H1 (cell line): ENCODE data around the genes IGFALS, FAHD1, MLST8 and TBC1D24.

DNA sequence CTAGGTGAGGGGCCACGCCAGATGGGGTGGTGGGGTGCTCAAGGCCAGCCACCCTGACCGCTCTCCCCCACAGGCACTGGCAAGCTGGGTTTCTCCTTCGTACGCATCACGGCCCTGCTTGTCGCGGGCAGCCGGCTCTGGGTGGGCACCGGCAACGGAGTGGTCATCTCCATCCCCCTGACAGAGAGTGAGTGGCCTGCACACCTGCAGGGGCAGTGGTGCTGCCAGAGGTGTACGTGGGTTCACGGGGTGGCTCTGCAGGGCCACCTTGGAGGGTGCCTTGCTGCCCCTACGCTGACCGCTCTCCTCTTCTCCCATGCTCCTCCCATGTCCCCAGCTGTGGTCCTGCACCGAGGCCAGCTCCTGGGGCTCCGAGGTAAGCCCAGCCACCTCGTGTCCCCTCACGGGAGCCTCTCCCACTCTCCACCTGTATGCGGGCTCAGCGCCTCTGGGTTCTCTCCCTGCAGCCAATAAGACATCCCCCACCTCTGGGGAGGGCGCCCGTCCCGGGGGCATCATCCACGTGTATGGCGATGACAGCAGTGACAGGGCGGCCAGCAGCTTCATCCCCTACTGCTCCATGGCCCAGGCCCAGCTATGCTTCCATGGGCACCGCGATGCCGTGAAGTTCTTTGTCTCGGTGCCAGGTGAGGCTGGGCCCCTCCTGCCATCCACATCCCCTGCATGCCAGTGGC lies 3.5 kb downstream of the NME3 start:
- RRBS = no CpG with 5 or more reads among the region's 30 CpGs
CAGE:
- cytosol, long polyA plus RNA = no peak
- long polyA plus RNA = no peak
- nucleus, long polyA plus RNA = no peak

GRCh38 chr16:1793566-1793948 lies at the start of gene IGFALS:
IGFALS (minus strand) TSS chr16:1793705.
- RRBS = 98% methylated on average over 5 of the region's 20 CpGs
CAGE:
- cytosol, long polyA plus RNA = no peak
- long polyA plus RNA = no peak
- nucleus, long polyA plus RNA = no peak

DNA sequence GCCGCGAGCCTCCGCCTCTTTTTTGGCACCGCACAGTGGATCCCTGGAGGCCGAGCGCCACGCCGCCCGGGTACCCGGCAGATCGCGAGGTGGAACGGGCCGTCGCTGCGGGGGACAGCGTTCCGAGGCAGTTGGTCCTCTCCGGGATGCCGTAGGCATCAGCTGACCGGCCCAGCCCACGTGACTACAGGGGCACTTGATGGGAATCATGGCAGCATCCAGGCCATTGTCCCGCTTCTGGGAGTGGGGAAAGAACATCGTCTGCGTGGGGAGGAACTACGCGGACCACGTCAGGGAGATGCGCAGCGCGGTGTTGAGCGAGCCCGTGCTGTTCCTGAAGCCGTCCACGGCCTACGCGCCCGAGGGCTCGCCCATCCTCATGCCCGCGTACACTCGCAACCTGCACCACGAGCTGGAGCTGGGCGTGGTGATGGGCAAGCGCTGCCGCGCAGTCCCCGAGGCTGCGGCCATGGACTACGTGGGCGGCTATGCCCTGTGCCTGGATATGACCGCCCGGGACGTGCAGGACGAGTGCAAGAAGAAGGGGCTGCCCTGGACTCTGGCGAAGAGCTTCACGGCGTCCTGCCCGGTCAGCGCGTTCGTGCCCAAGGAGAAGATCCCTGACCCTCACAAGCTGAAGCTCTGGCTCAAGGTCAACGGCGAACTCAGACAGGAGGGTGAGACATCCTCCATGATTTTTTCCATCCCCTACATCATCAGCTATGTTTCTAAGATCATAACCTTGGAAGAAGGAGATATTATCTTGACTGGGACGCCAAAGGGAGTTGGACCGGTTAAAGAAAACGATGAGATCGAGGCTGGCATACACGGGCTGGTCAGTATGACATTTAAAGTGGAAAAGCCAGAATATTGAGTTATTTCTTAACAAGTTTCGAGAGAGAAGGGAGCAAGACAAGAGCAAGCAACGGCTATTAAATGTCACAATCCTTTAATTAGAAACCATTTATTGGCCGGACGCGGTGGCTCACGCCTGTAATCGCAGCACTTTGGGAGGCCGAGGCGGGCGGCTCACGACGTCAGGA lies at the start of gene FAHD1:
TSS of gene FAHD1 (plus strand) at position 176 of the 1,043 bp plus-strand sequence.
- RRBS = 2% methylated on average over 25 of the region's 81 CpGs
CAGE:
- cytosol, long polyA plus RNA = start-site peak on the plus strand centred at position 191 of the sequence, 9 bp wide, 96 reads
- long polyA plus RNA = start-site peak on the plus strand centred at position 191 of the sequence, 9 bp wide, 117 and 99 reads in 2 replicates
- nucleus, long polyA plus RNA = no peak

- RRBS = no CpG with 5 or more reads among the region's 30 CpGs
CAGE:
- cytosol, long polyA plus RNA = no peak
- long polyA plus RNA = no peak
- nucleus, long polyA plus RNA = no peak
Observed at GRCh38 chr16:1977118-1977871, 4.0 kb downstream of the NOXO1 start.

- RRBS = no CpG with 5 or more reads among the region's 37 CpGs
CAGE:
- cytosol, long polyA plus RNA = no peak
- long polyA plus RNA = no peak
- nucleus, long polyA plus RNA = no peak
Observed at GRCh38 chr16:2004615-2005479, 14.7 kb upstream of the NPW start.

- RRBS = no CpG with 5 or more reads among the region's 24 CpGs
CAGE:
- cytosol, long polyA plus RNA = no peak
- long polyA plus RNA = no peak
- nucleus, long polyA plus RNA = no peak
Observed at GRCh38 chr16:2033828-2034529, 7.3 kb downstream of the NHERF2 start.

GRCh38 chr16:2034530-2035013 lies 7.9 kb downstream of the NHERF2 start:
- RRBS = no CpG with 5 or more reads among the region's 18 CpGs
CAGE:
- cytosol, long polyA plus RNA = no peak
- long polyA plus RNA = no peak
- nucleus, long polyA plus RNA = no peak

DNA sequence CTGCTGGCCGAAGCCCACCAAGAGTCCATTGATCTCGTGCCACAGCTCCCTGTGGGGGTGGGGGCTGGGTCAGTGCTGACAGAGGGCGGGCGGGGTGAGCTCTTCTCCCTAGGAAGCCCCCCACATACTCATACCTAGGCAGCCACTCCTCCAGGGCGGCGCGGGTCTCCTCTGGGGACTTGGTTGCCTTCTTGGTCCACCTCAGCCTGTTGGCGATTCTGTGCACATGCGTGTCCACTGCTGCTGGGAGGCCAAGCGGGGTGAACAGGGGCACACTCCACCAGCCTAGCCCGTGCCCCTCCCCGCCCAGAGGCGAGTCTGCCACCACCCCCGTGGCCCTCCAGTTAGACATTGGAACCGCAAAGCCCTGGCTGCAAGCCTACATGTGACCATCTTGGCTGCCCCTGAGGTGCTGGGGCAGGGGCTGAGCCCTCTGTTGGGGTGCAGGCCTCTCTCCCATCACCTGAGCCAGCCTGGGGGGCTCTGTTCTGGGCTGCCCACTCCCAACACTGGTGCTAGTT lies 7.6 kb downstream of the NTHL1 start:
- RRBS = no CpG with 5 or more reads among the region's 15 CpGs
CAGE:
- cytosol, long polyA plus RNA = no peak
- long polyA plus RNA = no peak
- nucleus, long polyA plus RNA = no peak

DNA sequence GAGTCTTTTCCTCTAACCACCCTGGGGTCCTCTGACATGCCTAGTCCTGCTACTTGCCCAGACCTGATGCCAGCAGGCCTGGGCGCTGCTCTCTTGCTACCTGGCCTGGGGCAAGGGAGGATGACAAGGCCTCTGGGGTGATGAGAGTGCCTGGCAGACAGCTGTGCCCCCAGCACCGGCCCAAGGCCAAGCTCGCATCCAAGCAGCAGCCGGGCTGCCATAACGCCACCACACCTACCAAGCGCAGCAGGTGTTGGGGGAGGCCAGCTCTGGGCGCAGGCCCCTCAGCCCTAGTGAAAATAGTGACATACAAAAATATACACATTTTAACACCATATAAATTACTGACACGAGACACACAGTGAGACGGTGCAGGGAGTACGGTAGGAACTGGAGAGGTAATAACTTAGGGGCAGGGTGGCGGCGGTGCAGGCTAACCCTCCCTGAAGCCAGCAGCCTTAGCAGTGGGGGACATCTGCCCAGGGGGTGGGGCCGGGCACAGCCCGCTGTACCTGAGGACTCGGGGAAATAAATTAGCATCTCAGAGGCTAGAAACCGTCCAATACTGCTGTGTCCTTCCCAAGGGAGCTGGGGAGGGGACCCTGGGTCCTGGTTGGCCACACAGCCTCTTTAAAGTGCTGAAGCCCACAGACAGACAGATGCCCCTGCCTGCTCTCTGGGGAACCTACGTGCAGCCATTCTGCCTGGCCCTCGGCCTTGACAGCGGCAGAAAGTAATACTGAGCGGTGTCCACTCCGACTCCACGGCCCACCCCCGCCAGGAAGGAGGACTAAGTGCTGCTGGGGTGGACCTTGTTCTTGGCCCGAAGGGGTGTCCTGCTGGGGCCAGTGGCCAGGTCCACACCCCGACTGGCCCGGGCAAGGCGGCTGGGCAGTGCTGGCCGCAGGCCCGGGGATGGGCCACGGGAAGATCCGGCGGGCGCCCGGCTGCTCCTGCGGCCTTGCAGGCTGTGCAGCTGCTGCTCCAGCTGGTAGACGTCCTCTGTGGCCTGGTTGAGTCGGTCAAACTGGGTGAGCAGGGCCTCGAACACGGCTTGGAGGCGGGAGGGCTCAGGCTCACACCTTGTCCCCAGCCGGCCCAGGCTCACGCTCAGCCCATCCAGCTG lies 41.5 kb downstream of the TSC2 start:
- RRBS = 92% methylated on average over 6 of the region's 42 CpGs
CAGE:
- cytosol, long polyA plus RNA = start-site peak on the minus strand centred at position 400 of the sequence, 465 bp wide, 12 reads
- long polyA plus RNA = no peak
- nucleus, long polyA plus RNA = no peak

DNA sequence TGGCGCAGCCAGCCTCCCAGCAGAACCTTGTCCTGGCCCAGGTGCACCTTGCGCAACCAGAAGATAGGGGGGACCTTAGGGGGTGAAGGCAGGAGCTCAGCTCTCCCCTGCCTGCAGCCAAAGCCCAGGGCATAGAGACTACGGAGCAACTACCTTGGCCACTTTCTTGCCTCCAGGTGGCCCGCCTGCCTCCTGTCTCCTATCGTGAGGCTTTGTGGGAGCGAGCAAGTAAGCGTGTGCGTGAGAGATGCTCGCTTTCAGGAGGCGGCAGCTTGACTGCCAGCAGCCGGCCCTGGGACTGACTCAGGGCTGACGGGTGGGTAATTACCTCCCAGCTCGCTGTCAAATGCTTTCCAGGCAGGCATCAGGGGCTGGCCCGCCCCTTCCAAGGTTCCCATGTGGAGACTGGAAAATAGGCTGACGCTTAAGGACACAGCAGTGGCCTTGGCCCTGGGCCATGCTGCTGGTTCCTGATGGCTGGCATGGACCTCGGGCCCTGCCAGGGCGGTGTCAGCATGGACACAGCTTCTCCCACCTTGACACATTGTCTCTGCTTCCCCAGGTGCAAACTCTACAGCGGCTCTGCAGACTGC lies 19.1 kb downstream of the TRAF7 start:
- RRBS = no CpG with 5 or more reads among the region's 18 CpGs
CAGE:
- cytosol, long polyA plus RNA = no peak
- long polyA plus RNA = no peak
- nucleus, long polyA plus RNA = no peak

DNA sequence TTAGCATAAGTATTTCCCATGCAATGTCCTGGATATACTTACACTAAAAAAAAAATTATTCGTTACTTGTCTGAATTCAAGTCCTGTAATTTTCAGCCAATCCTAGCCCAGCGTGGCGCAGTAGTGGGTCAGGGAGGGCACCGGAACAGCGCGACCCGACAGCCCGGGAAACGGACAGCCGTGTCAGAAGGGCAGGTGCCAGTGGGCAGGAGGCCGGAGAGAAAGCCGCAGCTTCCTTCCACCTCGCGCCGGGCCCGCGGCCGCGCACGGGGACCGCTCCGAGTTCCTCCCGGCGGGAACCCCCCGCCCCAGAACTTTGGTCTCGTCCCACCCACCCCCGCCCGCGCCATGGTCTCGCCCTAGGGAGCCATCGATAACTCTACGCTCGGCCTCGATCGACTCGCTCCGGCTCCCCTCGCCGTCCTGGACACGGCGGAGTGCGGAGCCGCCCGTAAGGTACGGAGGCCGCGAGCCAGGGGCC lies at the start of gene MLST8:
TSS of gene MLST8 (plus strand) at position 398 of the 481 bp plus-strand sequence.
- RRBS = 1% methylated on average over 24 of the region's 47 CpGs
CAGE:
- cytosol, long polyA plus RNA = start-site peak on the plus strand centred at position 426 of the sequence, 59 bp wide, 687 reads
- long polyA plus RNA = start-site peak on the plus strand centred at position 426 of the sequence, 58 bp wide, 730 and 209 reads in 2 replicates
- nucleus, long polyA plus RNA = start-site peak on the plus strand centred at position 443 of the sequence, 38 bp wide, 187 reads

DNA sequence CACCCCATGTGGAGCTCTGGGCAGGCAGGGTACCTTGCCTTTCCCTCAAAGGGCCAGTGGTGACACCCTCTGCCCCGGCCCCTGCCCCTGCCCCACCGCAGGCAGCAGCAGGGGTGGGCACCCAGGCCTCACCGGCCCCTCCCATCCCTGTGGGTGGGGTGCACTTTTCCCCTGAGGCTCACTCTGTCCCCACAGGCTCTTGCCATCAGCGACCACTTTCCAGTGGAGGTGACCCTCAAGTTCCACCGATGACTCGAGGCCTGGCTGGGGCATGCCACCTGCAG lies 1.9 kb downstream of the DNASE1L2 start:
- RRBS = 54% methylated on average over 3 of the region's 6 CpGs
CAGE:
- cytosol, long polyA plus RNA = no peak
- long polyA plus RNA = no peak
- nucleus, long polyA plus RNA = no peak

DNA sequence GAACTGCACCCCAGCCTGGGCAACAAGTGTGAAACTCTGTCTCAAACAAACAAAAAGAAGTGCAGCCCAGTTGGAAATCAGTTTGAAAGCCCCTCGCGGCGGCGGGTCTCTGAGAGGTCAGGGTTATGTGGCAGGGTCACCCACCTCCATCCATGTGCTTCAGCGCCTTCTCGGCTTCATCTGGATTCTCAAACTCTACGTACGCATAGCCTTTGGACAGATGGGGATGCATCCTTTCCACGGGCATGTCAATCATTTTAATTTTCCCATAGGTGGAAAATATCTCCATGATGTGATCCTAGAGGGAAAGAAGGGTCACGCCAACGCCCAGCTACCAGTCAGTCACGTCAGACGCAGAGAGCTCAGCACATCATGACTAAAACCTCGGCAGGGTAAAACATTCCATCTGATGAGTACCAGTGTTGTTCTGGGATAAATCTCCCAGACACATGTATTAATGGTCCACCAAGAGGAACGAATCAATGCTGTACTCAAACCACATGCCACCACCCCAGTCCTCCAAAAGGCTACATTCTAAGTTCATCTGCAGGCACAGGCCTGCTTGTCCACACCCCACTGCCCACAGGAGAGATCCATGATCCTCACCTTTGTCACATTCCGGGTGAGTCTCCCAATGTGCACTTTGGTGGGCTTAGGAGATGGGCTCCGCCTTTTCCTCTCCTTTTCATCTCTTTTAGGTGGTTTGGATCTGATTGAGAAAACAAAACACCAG lies 5.6 kb downstream of the RNPS1 start:
- RRBS = no CpG with 5 or more reads among the region's 17 CpGs
CAGE:
- cytosol, long polyA plus RNA = no peak
- long polyA plus RNA = no peak
- nucleus, long polyA plus RNA = no peak

GRCh38 chr16:2331360-2332112 lies 9.0 kb downstream of the ABCA3 start:
- RRBS = no CpG with 5 or more reads among the region's 18 CpGs
CAGE:
- cytosol, long polyA plus RNA = no peak
- long polyA plus RNA = no peak
- nucleus, long polyA plus RNA = no peak

DNA sequence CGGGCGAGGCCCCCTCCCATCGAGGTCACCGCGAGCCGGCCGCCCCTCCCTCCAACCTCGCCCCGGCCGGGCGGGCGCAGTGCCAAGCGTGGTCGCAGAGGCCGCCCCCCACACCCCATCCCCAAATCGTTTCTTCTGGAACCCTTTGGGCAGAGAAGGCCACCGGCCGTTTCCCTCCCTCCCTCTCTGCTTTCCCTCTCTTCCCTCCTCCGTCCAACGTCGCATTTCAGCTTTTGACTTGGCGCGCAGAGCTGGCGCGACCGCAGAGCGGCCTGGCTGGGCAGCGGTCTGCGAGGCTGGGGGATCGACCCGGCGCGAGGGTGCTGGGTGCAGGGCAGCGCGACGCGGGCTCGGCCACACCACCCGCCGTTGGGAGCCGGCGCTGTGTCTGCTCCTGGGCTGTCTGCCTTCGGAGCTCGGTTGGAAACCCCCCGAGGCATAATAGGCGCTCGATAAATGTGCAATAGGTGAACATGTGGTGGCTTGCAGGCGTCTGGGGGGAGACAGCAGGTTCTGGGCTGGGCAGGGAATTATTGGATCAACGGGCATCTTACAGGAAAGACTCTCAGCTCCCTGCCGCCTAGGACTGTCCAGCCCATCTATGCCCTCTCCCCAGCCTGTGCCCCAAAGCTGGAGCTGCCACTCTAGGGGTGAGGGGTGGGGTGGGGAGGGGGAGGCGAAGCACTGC lies 2.8 kb upstream of the NTN3 start:
- RRBS = 2% methylated on average over 18 of the region's 51 CpGs
CAGE:
- cytosol, long polyA plus RNA = no peak
- long polyA plus RNA = no peak
- nucleus, long polyA plus RNA = no peak

- RRBS = 1% methylated on average over 49 of the region's 109 CpGs
CAGE:
- cytosol, long polyA plus RNA = start-site peak on the plus strand at chr16:2475121-2475154, 132 reads
- long polyA plus RNA = start-site peak on the plus strand at chr16:2475103-2475151, 59 and 106 reads in 2 replicates
- nucleus, long polyA plus RNA = start-site peak on the plus strand at chr16:2475117-2475154, 112 reads
Observed at GRCh38 chr16:2474573-2475344, at the start of gene TBC1D24. TBC1D24 (plus strand) TSS chr16:2475127.

GRCh38 chr16:2476834-2477051 lies 1.8 kb downstream of the TBC1D24 start:
- RRBS = no CpG with 5 or more reads among the region's 2 CpGs
CAGE:
- cytosol, long polyA plus RNA = no peak
- long polyA plus RNA = no peak
- nucleus, long polyA plus RNA = no peak

DNA sequence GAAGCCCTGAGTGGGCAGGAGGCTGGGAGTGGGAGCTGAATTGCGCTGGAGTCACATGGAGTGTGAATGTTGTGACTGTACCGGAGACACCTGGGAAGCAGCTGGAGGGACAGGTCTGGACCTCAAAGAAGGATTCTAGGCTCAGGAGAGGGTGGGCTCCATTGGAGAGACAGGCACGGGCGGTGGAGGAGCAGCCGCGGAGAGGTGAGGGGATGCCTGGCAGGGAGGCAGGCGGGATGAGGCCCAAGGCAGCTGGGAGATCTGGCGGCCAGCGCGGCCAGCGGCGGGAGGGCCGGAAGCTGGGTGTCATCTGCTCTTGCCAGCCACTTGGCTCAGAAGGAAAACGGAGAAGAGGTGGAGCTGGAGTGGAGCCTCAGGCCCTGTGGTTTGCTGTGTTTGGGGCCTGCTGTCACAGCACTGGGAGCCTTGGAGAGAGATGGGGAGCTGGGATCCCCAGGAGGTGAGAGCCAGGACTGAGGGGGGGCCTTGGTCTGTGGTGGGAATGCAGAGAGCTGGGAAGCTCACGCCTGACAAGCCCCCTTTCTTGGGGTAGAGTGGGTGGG lies 7.8 kb downstream of the TBC1D24 start:
- RRBS = 100% methylated on average over 1 of the region's 15 CpGs
CAGE:
- cytosol, long polyA plus RNA = no peak
- long polyA plus RNA = no peak
- nucleus, long polyA plus RNA = no peak

GRCh38 chr16:2498855-2499247 lies 14.9 kb upstream of the ATP6V0C start:
- RRBS = no CpG with 5 or more reads among the region's 7 CpGs
CAGE:
- cytosol, long polyA plus RNA = no peak
- long polyA plus RNA = no peak
- nucleus, long polyA plus RNA = no peak

- RRBS = no CpG with 5 or more reads among the region's 15 CpGs
CAGE:
- cytosol, long polyA plus RNA = no peak
- long polyA plus RNA = no peak
- nucleus, long polyA plus RNA = no peak
Observed at GRCh38 chr16:2530289-2530997, 765 bp downstream of the CEMP1 start.